ENCODE measurements around the gene LRRC8D.

DNA sequence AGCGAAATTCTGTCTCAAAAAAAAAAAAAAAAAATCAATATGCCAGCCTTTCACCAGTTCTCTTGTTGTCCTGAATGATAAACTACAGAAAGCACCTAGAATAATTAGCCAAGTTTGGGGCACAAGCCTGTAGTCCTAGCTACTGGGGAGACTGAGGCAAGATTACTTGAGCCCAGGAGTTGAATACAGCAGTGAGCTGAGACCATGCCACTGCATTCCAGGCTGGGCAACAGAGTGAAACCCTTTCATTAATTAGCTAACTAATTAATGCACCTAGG, 97.1 kb downstream of the GTF2B start:
- PRO-cap = no peak

GRCh38 chr1:89054690-89055589, 10.1 kb downstream of the GBP1 start:
- PRO-cap = no peak

GRCh38 chr1:89100451-89100771, 25.5 kb downstream of the GBP2 start:
- PRO-cap = no peak

DNA sequence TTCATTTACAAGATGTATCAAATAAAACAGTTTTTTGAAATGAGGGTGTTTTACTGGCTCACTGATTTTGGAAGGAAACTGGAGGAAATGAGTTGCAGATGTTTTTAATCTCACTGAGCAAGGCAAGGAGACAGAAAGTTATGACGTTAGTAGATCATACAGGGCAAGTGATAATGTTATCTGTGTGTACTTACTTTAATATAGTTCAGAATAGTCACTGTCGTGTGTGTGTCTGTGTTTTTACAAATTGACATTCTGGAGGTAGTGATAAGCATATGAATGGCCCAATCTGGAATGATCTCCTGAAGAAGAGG, 1.9 kb upstream of the GBP4 start:
- PRO-cap = no peak

DNA sequence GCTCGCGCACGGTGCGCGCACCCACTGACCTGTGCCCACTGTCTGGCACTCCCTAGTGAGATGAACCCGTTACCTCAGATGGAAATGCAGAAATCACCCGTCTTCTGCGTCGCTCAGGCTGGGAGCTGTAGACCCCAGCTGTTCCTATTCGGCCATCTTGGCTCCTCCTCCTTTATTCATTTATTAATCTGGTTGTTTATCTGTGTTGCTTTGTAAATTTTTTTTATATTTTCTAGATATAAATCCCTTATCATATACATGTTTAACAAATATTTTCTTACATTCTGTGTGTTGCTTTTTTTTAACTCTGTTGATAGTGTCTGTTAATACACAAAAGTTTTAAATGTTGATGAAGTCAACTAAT, 54.6 kb downstream of the GBP6 start:
- PRO-cap = no peak

DNA sequence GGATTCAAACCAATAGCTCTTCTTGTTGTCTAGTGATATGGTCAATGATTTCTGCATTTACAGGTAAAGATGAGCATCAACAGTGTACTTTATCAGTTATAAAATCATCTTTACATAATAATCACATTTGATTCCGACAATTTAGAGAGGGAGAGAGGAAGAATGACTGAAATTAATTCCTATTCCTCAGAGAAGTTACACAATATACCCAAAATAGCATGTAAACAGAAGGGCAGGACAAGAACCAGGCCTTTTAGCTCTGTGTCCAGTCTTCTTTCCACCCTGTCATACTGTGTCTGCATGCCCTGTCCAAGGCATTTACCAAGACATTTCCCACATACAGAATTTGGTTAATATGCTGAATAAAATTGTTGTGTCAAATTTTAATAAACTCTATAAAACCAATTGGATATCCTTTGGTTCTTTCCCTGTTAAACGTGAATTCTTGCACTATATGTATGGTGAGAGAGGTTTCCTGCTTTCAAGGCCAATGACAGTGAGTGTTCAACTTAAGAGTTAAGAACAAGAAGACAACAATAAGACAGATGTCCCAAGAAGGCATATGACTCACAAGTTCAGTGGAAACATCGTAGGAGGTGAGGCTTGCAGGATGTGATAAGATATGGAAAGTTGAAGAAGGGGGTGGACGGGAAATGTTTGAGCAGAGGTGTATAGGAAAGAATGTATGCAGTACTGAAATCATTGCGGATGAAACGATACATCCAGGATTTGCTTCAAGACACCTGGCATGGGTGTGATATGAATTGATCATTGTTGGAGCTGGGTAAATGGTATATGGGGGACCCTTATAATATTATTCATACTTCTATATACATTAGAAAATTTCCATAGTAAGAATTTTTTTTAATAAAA, 20.8 kb downstream of the LRRC8B start:
- PRO-cap = no peak

DNA sequence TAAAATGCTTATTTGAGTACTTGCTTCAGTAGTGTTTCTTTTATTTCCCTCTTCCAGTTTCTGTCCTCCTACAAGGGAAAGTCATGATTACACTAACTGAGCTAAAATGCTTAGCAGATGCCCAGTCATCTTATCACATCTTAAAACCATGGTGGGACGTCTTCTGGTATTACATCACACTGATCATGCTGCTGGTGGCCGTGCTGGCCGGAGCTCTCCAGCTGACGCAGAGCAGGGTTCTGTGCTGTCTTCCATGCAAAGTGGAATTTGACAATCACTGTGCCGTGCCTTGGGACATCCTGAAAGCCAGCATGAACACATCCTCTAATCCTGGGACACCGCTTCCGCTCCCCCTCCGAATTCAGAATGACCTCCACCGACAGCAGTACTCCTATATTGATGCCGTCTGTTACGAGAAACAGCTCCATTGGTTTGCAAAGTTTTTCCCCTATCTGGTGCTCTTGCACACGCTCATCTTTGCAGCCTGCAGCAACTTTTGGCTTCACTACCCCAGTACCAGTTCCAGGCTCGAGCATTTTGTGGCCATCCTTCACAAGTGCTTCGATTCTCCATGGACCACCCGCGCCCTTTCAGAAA, 50.3 kb upstream of the LRRC8C start:
- PRO-cap = no peak

GRCh38 chr1:89607774-89608867, 24.8 kb upstream of the LRRC8C start:
- PRO-cap = no peak

- PRO-cap = no peak
These were observed 91.8 kb downstream of the LRRC8C start for GRCh38 chr1:89724556-89725221.

- PRO-cap = bidirectional peak, plus-strand start at chr1:89820984, minus-strand start at chr1:89820856
These were observed at the start of gene LRRC8D for GRCh38 chr1:89820937-89821824. LRRC8D (plus strand) TSS chr1:89821032.

GRCh38 chr1:89822776-89823359, 2.0 kb downstream of the LRRC8D start:
- PRO-cap = no peak

DNA sequence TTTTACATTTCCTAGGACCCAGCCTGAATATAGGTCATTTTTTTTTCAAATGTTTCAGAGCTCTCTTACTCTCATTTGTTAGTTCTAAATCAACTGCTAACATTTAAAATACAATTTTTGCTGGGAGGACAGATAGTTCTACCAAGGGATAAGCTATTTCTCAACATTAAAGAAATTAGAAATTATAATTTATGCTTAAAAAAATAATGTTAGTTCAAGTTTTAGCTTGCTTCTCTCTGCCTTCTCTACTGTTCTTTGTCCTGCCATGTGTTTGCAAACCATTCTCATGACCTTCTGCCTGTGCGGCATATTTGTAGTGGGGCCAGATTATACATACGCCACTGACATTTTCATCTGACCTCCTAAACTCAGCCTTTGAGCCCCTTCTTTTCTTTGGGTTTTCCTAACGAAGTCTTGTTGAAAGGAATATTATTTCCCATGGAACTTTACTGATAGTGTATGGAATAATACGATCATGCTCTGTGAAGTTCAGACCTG, 15.4 kb downstream of the LRRC8D start:
- PRO-cap = no peak

DNA sequence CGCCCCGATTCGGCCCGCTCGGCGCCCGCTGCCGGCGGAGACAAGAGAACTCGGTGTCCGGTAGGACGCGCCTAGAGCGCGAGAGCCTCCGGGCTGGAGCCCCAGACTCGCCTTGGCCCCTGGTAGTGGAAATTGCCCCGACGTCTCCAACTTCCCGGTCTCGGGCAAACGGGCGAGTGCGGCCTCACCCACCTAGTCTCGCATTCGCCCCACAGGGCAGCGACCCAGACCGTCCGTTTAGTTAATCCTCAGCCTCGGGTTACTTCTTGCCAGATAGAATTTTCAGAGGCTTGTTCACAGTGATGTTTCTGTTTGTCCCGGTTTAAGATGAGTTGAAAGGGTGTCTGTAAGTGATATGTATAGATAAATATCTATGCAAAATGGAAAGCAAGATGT, 531 bp downstream of the ZNF326 start:
- PRO-cap = no peak

DNA sequence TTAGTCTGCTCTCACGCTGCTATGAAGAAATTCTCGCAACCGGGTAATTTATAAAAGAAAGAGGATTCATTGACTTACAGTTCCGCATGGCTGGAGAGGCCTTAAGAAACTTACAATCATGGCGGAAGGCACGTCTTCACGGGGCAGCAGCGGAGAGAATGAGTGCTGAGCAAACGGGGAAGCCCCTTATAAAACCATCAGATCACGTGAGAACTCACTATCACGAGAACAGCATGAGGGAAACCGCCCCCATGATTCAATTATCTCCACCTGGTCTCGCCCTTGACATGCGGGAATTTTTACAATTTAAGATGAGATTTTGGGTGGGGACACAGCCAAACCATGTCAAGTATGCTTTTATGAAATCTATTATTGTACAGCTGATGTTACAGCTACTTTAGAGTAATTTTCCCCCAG, 109.9 kb downstream of the BARHL2 start:
- PRO-cap = no peak

DNA sequence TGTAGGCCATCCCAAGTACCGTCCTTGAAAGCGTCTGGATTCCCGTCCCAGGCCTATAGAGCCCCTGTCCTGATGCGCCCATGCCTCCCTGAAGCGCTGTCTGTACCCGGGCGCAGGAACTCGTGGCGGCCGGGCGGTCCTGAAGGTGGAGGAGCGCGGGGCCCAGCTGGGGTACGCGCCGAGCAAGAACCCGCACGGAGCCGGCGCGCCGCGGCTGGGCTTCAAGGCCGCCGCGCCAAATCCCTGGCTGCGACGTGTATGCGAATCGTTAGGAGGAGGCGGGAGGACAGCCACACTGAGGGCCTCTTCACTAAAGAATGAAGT, 10.7 kb downstream of the BARHL2 start:
- PRO-cap = no peak

GRCh38 chr1:91020940-91021849, 640 bp downstream of the ZNF644 start:
- PRO-cap = bidirectional peak, plus-strand start at chr1:91021656, minus-strand start at chr1:91021466; bidirectional peak, plus-strand start at chr1:91021909, minus-strand start at chr1:91021798

- PRO-cap = no peak
These were observed 185.3 kb downstream of the CDC7 start for GRCh38 chr1:91685824-91686508.

GRCh38 chr1:91695548-91695963, 190.4 kb downstream of the TGFBR3 start:
- PRO-cap = no peak

DNA sequence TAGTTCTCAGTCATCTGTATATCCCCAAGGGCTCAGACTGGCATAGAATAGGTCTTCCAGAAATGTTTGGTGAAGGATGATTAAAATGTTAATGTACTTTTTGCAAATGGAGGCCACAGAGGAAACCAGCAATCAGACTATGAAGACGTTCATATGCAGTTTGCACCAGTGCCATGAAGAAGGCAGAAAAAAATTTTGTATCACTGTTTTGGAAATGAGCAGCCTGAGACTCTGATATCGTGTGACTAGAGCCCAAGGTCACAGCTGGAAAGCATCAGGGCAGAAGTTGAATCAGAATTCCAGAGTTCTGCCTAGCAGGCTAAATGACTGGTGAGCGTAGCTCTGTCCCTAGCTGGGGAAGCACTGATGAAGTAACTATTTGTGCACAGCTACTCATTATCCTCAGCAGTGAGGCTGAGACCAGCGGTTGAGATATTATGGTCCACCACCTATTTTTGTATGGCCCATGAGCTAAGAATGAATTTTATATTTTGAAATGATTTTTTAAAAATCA, 186.4 kb downstream of the TGFBR3 start:
- PRO-cap = no peak

- PRO-cap = no peak
These were observed 150.8 kb downstream of the TGFBR3 start for GRCh38 chr1:91735096-91735652.